Diencephalon (tissue), 2 donors: ENCODE data around the genes DRICH1 and CABIN1.

DNA sequence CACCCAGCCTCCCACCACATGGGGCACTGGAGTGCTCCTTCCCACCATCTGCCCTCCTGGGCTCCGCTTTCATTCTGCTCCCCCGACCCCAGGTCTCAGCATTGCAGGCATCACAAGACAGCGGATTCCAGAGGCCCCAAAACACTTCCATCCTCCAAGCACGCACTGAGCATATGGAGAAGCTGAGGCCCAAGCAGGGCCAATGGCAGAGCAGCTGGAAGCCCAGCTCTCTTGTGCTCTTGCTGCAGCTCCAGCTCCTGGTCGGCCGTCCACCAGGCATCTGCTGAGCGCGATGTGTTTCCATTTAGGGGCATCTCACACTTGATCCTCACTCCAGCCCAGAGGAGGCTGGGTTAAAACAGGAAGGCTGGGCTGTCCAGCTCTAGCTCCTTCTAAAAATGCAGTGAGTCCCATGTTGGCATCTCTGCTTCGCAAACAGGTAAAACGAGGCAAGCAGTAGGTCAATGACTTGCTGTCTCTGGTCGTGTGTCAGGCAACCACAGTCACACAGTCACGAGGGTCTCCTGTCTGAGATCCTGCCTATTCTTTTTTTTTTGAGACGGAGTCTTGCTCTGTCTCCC, 65.4 kb downstream of the IGLL1 start:
- RAMPAGE, long total RNA = no peak

DNA sequence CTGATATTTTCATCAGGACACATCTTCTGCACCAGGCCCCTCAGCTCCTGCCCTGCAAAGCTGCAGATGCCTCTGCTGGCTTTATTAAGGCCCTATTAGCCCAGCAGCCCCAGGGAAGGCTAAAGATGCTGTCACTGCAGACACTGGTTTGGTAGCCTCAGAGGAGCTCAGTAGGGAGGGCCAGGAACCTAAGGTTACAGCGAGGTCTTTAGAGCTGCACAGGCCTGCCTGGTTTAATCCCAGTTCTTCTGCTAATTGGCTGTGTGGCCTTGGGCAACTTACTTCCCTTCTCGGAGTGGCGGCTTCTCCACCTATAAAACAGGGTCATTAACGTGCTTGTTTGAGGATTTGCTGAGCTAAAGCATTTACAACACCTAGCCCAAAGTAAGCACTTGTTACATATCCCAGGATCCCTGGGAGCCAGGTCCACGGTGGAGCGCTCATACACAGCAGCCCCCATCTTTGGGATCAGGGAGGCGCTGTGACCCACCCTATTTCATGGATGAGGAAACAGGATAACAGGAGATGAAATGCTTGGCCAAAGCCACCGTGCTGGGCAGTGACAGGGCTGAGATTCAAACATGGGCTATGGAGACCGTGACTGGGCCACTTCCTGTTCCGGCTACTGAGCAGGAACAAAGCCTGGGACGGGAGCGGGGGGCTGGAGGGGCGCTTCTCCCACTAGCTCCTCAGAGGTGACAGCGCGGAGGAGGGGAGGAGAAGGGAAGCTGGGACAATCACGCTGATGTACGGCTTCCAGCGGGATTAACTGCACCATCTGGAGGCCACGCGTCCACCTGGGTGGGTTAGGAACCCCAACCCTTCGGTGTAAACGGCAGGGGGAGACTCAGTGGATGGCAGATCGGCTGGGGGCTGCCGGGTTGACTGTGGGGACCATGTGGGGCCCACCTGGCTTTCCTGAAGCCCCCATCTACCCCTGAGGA, 61.5 kb downstream of the IGLL1 start:
- RAMPAGE, long total RNA = no peak

GRCh38 chr22:23565938-23566847, 13.9 kb downstream of the IGLL1 start:
- RAMPAGE, long total RNA = no peak

DNA sequence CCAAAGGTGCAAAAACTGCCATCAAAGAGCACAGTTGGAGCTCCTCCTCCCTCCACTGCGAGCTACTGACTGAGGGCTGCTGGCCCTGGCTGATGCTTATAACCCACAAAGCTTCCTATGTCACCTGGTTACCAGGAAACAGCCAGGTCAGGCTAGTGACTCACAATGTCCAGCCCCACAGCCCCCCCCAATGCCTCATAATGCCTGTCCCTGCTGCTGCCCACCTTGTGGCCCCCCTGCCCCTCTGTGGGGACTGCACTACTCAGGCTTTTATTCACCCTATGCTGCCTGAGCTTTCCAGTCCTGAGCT, at the start of gene DRICH1:
Gene DRICH1, minus strand, starts transcription at position 71 of the 310 bp plus-strand sequence.
- RAMPAGE, long total RNA = no peak

- RAMPAGE, long total RNA = no peak
Observed at GRCh38 chr22:23686409-23686981, 4.3 kb upstream of the RGL4 start.

- RAMPAGE, long total RNA = no peak
Observed at GRCh38 chr22:23753460-23753983, 703 bp downstream of the VPREB3 start.

GRCh38 chr22:23800327-23800715, 13.6 kb downstream of the SMARCB1 start:
- RAMPAGE, long total RNA = no peak

- RAMPAGE, long total RNA = no peak
Observed at GRCh38 chr22:23811069-23811839, 24.5 kb downstream of the SMARCB1 start.

- RAMPAGE, long total RNA = no peak
Observed at GRCh38 chr22:23816537-23817049, 22.2 kb downstream of the DERL3 start.

DNA sequence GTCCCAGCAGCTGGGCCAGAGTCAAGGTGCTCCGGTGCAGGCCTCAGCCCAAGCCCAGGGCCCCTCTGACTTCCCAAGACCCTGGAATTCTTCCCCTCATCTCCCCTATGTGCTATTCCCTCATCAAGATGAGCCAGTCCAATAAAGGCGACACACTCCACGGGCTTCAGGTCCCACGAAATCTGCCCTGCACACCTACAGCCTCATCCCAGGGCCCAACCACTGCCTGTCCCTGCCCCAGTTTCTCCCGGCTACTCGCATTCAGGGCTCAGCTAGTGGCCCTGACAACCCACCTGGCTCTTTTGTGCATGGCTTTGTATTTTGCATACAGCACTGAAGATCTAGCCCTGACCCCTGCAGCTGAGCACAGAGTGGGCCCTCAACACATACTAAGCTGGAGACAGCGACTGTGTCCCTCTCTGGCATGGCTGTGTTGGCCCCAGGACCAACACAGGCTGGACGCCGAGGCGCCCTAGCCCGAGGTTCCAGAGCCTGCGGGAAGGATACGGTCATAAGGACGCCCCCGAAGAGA, 895 bp downstream of the DERL3 start:
- RAMPAGE, long total RNA = no peak

GRCh38 chr22:23847776-23848628, 9.2 kb upstream of the DERL3 start:
- RAMPAGE, long total RNA = no peak

GRCh38 chr22:24011144-24012151, at the start of gene CABIN1:
Gene CABIN1, plus strand, starts transcription at chr22:24011304.
- RAMPAGE, long total RNA = no peak

DNA sequence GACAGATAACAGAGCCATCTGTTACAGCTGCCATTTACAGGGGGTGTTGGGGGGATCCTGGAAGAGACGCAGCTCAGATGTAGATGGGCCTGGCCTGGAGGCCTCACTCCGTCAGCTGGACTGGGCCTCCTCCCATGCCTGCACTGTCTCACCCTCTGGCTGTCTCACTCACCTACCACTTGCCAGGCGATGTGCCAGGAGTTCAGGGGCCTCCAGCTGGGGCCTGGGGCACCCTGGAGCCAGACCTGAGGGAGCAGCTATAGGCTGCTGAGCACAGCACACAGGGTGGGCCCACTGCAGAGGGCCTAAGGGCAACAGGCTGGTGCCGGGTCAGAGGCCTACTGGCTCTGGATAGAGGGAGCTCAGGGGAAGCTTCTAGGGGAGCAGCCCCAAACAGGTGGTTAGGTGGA, 16.3 kb upstream of the SUSD2 start:
- RAMPAGE, long total RNA = no peak

DNA sequence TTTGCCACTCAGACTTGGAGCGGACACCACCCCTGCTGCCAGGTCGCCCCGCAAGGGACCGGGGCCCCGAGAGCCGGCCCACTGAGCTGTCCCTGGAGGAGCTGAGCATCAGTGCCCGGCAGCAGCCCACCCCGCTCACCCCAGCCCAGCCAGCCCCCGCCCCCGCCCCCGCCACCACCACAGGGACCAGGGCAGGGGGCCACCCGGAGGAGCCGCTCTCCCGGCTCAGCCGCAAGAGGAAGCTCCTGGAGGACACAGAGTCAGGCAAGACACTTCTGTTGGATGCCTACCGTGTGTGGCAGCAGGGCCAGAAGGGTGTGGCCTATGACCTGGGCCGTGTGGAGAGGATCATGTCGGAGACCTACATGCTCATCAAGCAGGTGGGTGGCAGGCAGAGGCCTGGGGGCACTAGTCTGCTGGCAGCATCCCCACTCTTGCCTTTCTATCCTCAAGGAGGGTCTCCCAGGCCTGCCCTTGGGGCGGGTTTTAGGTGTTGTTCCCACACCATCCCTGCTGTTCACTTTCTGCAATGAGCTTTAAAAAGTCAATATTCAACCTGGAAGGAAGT, 14.3 kb upstream of the SUSD2 start:
- RAMPAGE, long total RNA = no peak

GRCh38 chr22:24195755-24195990, 14.4 kb downstream of the SUSD2 start:
- RAMPAGE, long total RNA = no peak

- RAMPAGE, long total RNA = no peak
Observed at GRCh38 chr22:24247311-24248203, 2.7 kb upstream of the GGT5 start.

DNA sequence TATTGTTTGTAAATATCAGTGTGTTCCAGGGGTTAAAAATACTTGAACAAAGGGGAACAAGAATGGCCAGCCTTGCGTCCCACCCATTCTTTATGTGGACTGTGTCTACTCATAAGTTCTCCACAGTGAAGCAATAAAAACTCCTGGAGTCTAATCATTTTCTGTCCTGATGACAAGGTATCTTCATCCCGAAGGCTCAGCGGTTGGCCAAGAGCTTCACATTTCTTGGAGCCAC, 36.9 kb upstream of the ADORA2A start:
- RAMPAGE, long total RNA = no peak

GRCh38 chr22:24460569-24461134, 33.3 kb downstream of the ADORA2A start:
- RAMPAGE, long total RNA = no peak

DNA sequence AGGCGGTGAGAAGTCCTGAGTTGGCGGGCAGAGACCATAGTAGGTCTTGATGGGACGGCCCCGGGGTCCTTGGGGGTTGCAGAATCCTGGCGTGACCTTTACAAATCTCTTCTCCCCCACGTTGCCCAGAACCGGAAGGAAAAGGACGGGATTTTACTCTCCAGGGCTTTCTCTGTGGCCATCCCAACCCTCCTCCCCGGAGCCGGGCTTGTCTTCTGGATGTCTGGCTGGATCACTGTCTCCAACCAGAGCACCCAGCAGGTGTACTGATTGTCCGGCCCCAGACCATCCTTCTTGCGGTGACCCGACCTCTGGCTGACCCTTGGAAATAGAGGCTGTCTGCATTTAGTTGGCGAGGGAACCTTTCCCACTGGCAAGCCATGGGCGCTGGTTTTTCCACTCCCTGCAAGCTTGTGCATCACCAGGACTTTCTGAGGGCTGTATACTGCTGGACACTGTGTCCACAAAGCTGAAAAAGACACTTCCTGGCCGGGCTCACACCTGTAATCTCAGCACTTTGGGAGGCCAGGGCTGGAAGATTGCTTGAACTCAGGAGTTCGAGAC, 558 bp downstream of the UPB1 start:
- RAMPAGE, long total RNA = no peak

DNA sequence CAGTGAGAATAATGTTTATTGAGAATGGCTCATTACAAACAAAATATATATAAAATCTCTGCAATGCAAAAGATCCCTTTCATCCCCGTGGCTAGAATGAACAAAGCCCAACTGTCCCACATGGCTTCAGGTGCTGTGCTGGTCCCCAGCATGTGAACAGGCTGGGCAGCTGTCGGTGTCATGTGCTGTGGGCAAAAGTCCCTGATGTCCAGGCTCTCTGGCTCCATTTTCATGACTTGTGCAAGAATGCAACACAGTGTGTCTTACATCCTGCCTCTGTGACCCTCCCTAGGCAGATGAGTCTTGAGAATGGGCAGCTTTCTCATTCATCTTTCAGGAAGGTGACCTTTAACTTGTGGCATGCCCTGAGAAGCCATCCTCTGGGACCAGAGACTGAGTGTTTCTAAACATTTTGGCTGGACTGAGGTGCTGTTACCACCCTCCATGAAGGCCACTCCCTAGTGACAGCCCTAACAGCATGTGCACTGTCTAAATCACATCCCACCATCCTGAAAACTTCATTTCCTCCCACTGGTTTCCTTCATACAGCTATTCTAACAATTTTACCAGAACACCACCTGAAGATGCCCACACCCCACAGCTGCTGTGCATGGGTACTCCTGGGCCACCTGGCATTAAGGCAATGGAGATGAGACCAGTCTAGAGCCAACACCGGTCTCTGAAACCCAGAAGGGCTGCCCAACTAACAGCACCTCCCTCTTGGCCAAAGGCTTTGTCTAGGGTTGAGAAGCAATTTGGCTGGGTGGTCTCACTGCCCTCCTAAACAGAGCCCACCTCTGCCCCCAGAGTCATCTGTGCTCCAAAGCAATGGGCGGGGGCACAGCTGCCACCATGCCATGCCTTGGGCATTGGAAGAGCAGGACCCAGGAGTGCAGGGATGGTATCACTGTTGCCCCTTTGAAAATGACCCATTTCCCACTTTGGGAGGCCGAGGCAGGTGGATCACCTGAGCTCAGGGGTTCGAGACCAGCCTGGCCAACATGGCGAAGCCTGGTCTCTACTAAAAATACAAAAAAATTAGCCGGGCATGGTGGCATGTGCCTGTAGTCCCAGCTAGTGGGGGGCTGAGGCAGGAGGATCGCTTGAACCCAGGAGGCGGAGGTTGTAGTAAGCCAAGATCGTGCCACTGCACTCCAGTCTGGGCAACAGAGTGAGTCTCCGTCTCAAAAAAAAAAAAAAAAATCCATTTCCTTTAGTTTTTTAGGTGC, 14.1 kb downstream of the GUCD1 start:
- RAMPAGE, long total RNA = no peak